Measurements from ENCODE around the gene PICK1.

DNA sequence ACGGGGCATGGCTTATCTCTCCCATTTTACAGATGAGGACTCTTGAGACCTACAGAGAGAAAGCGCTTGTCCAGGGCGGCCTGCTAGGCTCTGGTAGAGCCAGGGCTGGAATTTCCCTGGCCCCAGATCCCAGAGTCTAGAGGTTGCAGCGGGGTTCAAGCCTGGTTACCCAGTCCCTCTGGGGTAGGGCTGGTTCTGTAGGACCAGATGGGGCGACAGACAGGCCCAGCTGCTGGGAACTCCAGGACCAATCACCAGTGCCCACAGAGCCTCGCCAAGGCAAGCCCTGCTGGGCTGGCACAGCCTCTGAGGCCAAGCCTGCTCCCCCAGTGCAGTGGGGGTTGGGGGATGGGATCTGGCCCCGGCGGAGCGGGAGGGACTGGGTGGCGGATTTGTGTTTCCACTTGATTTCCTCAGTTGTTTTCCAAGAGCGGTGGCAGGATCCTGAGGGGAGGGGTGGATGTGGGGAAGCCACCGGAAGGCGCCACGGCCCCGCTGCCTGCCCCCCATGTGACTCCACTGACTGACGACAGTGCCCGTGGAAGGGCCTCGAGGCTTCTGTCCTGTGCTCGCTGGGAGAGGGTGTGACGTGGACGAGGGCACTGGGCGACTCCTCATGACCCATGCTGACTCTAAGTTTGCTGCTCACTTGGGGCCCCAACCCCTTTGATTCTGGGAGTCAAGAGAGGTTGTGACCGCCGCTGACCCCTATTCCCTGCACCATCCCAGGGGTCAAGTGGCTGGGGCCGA, 23.8 kb upstream of the PICK1 start:
- PRO-cap = no peak

DNA sequence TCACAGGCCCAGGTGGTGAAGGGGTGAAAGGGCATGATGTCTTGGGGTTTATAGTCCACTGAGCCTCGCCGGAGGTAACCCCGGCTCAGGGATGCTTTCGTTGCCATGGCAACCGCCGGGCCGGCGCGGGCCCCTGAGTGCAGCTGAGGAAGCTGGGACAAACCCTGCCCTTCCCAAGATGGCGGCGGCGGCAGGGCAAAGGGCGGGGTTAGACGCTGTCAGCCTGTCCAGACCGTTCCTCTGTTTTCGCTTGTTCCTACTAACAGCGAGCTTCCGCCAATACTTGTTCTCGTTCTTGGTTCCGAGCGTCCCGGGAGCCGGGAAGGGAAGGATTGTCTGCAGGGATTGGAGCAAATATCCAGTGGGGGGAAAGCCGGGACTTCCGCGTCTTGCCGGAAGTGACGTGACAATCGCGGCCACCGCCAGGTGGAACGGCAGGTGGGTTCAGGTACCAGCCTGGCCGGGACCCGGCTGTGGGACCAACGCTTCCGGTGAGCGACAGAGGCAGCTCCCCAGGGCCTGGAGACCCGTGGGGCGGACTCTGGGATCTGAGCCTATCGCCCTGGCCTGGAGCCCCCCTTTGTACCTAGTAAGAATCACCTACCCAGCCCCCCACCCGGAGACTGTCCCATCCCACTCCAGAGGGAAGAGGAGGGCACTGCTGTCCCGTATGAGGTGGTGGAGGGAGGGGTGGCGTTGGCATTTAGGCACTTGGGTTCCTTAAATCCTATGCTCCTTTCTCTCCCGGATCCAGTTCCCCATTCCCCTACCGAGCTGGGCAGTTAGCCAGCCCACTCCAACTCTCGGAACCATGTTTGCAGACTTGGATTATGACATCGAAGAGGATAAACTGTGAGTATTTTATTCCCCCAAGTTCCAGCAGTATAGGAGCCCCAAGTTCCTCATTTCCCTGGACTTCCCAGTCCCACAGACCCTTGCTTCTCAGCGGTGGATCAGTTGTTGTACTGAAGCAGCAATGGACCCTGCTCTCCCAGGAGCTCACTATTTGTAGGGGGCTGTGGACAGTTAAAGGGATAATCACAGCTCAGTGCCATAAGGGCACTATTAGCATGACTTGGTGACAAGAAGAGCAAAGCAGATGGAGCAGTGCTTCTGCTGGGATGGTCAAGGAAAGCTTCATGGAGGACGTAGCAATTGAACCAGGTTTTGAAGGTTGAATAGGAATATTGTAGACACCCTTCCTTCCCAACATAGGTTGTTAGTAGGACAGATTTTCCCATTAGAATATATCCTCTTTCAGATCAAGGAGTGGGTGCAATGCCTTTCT, at the start of gene PICK1:
Gene PICK1 (plus strand): TSS at position 406 of the 1,288 bp plus-strand sequence.
- PRO-cap = bidirectional peak, plus-strand start at position 176 of the sequence, minus-strand start at position 166 of the sequence; bidirectional peak, plus-strand start at position 409 of the sequence, minus-strand start at position 330 of the sequence

DNA sequence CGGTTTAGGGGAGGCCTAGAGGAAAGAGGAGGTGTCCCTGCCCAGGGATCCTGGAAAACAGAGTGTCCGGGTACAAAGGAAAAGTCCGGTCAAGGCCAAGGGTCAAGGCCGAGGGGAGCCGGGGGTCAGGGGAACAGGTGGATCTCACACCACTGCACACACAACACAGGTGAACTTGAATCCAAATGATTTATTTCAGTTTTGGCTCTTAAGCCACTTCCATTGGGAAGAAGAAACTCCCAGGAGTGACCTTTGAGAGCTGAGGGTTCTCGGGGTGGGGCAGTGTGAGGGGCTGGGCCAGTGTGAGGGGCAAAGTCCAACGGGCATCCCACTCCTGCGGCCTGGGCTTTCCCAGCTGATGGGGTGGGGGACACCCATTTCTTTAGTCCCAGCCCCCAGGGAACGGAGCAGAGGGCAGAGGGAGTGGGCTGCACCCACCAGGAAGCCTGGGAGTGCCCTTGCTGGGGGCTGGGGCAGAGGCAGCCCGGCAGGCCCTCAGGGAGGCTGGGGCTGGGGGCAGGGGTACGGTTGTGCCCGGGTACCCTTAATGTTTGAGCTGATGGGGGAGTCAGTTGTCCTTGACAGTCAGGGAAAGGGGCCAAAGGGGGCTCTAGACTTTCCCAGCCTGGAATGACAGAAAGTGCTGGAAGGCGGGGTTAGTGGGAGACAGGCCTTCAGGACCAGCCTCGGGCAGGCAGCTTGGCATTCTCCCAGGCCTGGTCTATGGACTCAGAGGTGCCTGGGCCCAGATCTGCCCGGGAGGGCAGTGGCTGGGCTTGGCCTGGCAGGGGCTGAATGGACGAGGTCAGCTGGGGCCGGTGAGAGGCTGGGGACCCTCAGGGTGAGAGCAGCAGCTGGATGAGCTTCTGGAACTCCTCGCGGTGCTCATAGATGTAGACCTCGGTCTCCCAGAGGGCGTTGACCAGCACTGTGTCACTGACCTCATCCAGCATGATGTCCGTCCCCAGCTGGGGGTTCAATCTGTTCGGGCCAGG, 1.1 kb upstream of the BAIAP2L2 start:
- PRO-cap = no peak

GRCh38 chr22:38203936-38204132, 2.0 kb downstream of the MAFF start:
- PRO-cap = no peak

DNA sequence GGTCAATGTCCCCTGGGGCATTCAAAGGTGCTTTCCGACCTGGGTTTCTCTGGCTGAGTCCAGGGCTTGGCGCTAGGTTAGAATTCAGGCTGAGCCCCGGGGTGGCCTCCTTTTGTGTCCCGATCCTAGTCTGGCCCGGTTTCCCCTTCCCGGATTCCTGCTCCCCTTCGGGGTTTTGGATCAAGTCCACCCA, 12.2 kb downstream of the MAFF start:
- PRO-cap = no peak

- PRO-cap = no peak
Observed at GRCh38 chr22:38236739-38237574, 35.2 kb downstream of the MAFF start.

DNA sequence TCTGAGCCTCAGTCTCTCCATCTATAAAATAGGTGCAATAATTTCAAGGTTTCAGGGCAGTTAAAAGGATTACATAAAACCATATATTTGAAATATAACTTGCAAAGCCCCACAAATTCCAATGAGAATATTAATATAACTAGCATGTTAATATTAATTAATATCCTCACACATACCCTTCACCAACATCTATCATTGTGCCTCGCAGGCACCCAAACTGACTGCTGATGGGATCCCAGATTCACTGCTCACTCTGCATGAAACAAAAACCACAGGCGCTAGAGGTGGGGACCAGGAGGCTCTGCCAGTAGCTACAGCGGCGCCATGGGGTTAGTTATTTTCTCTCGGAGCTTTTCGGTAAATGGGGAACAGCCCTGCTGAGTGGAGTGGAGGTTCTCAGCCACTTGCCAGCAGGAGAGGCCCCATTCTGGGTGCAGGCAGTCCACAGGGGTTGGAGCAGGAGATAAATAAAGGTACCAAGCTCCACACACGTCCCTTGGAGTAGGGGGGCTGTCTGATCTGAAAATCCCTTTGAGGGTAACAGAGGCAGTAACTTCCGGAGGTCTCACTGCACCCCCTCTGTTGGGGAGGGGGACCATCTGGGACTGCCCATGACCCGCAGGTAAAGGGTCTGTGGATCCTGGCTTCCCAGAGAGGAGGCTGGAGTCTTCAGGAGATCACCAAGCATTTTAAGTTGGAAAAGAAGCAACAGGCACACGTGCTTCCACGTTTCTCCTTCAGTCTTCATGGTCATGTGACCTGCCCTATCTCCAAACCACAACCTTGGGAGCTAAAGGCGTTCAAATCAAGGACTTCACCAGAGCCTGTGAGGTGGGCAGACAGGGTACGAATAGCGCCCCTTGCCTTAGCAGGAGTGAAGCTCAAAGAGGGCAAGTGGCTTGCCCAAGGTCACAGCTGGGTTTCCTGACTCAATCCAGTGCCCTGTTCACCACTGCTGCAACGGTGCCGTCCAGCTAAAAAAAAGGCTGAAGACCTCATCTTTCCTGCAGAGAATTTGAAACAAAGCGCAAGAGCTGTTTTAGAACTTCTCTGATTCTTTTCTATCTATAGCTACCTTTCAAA, 6.9 kb downstream of the TMEM184B start:
- PRO-cap = no peak

DNA sequence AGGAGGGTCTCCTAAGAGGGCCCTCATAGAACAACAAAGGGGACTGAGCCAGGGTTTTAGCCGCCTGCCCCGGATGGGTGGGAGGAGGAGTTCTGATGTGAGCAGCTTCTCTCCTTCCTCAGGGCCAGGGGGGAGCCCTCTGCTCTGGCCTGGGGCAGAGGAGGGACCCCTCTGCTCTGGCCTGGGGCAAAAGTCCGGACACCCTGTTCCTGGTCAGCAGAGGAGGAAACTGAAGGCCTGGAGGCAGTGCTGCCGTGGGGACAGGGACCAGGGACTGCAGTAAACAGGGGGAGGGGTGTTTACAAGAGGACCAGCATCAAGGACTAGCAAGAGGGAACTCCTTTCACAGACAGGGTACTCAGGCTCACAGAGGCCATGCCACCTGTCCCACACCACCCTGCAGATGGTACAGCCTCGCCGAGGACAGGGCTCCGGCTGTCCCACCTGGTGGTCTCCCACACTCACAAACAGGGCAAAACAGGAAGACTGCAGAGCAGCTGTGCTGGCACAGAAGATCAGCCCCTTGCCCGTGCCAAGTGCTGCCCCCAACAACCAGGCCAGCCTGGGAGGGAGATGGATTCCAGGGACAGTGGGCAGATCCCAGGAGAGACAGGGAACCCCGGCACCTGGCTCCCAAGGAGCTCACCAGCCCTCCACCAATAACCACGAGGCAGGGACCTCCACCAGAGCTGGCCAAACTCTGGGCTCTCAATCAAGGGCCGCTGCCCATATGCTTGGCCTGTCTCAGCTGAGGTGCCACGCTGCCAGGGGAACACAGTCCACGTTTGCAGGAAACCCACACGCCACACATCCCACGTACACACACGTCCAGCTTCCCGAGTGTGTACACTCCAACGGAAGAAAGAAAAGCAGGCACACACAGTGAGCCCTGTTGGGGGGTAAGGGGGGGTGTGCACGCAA, 2.2 kb downstream of the CSNK1E start:
- PRO-cap = no peak

GRCh38 chr22:38315655-38316086, 1.6 kb downstream of the CSNK1E start:
- PRO-cap = no peak

GRCh38 chr22:38423840-38424669, 30.9 kb downstream of the KCNJ4 start:
- PRO-cap = no peak

DNA sequence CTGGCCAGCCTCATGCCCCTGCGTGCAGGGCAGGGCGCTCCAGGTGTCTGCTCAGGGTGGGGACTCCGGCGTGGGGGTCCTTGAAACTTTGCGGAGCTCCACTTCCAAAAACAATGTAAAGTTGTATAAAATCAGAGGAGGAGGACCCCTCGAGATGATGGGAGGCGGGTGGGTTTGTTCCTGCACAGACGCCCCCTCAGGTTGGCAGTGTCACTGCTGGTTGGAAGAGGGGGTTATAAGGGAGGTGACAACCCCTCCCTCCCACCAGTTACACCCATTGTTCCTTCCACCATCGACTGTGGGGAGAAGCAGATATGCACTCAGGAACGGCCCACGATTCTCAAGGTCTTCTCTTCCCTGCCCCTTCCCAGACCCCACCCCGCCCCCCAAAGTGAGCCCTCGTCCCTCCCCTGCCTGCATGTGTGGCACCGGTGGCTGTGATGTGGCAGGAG, 493 bp downstream of the KDELR3 start:
- PRO-cap = unidirectional peak, minus-strand start at position 209 of the sequence

DNA sequence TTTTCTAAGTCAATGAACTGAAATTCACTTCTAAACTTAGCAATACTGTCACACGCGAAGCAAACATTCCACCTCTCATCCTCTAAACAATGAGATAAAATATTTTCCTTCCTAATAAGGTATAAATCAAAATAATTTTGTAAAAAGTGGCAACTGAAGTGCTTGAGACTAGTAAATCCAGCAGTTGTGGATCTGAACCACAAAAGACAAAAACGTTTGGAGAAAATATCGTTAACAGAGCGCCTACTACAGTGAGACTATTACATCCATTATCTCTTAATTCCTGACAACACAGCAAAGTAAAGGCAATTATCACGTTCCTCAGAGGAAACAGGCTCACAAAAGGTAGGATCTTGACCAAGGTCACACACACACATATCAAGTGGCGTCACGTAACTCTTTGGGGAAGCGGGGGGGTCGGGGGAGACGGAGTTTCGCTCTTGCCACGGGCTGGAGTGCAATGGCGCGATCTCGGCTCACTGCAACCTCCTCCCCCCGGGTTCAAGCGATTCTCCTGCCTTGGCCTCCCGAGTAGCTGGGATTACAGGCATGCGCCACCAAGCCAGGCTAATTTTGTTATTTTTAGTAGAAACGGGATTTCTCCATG, 1.5 kb downstream of the DDX17 start:
- PRO-cap = unidirectional peak, plus-strand start at position 425 of the sequence

- PRO-cap = bidirectional peak, plus-strand start at chr22:38506894, minus-strand start at chr22:38506908
Observed at GRCh38 chr22:38506737-38507150, 633 bp upstream of the DDX17 start.

DNA sequence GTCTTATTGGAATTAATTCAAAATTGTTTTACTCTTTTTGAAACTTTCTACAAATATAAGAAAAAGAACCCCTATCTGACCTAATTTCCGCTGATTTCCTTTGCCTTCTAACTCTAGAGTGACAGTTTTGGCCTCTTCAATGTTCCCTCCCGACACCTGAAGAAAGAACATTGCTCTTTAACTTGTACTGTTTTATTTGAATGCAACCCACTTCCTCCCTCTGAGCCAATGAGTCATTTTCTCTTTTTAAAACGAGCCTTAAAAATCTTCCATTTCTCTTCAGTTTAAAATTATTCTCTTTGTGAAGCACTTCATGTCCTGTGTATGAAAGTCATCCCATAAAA, 25.7 kb upstream of the DDX17 start:
- PRO-cap = no peak

DNA sequence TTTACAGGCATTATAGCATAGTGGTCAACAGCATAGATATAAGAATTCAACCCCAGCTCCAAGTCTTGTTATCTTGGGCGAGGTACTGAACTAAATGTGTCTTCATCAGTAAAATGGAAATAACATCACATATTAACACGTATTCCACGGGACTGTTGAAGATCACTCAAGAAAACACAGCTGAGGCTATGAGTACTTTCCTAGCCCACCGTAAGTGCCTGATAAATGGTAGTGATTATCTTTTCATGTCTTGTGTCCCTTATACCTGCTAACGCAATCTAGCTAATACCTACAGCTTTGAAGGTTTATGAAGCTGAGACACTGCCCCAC, 1.4 kb downstream of the JOSD1 start:
- PRO-cap = no peak

DNA sequence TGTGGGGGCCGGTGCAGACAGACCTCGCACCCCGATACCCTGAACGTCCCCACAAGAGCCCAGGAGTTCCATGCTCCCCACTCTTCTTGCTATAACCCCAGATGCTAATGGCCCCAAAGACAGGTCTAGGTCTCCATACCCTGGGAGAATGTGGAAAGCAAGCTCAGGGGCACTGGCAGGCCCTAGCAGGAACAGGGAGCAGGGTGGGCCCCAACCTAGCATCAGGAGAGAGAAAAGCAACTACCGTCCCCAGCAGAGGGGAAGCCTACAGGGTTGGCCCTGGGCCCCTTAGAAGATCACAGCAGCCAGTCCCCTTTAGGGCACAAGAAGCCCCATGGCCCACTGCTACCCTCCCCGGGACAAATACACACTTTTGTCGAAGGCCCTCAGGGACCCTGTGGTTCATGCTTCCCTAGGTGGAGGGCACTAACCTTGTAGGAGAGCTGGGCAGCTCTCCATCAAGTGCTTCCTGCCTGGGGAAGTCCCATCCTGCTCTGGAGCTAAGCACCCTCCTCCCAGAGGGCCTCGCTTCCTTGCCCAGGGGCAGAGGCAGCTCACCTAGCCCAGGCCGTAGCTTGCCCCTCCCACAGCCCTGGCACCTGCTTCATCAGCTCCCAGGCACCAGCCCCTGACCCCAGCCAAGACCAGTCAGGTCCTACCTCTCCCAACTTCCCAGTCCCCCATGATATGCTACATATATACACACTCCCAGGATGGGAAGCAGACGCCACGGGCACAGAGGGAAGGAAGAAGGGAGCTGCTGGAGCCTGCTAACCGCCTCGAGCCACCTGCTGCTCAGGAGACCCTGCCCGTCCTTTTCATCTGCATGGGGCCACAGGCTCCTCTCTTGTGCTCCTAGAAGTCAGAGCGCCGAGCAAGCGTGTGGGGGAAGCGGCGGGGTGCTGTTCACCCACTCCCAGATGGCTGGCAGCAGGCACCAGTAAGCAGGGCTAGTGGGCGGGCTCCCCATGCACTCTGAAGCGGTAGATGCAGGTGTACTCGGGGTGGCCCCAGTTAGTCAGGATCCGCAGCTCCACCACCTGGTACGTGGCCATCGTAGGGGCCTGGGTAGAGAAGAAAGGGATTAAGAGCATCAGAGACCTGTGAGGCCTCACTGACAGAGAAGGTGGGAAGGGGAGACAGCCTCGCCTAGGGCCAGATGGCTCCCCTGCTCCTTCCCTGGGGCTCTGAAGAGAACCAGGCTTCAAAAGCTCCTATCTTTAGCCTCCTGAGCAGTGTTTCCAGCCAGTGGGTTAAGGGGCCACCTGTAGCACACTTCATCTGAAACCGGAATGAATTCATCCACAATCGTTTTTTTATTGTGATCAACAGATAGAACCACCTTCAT, 20.0 kb downstream of the SUN2 start:
- PRO-cap = no peak

DNA sequence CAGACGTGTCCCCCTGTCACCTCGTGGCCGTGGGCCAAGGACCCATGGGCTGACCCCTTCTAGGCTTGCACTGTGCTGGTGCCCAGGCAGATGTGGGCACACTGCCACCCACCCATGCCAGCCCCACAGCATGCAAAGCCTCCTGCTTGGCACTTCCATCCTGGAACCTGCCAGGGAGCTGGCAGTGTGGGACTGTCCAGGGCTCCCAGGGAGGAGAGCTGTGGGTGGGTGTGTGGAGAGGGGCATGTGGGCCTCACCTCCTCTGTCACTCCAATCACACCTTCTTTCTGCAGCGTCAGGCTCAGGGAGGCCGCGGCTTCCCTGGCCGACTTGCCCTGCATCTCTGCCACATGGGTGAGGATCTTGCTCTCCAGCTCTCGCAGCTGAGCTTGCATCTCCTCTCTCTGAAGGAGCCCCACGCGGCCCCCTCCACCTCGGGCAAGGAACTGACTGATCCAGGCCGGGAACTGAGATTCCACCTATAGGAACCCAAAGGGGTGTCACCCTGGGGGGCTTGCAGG, 16.3 kb downstream of the SUN2 start:
- PRO-cap = no peak

DNA sequence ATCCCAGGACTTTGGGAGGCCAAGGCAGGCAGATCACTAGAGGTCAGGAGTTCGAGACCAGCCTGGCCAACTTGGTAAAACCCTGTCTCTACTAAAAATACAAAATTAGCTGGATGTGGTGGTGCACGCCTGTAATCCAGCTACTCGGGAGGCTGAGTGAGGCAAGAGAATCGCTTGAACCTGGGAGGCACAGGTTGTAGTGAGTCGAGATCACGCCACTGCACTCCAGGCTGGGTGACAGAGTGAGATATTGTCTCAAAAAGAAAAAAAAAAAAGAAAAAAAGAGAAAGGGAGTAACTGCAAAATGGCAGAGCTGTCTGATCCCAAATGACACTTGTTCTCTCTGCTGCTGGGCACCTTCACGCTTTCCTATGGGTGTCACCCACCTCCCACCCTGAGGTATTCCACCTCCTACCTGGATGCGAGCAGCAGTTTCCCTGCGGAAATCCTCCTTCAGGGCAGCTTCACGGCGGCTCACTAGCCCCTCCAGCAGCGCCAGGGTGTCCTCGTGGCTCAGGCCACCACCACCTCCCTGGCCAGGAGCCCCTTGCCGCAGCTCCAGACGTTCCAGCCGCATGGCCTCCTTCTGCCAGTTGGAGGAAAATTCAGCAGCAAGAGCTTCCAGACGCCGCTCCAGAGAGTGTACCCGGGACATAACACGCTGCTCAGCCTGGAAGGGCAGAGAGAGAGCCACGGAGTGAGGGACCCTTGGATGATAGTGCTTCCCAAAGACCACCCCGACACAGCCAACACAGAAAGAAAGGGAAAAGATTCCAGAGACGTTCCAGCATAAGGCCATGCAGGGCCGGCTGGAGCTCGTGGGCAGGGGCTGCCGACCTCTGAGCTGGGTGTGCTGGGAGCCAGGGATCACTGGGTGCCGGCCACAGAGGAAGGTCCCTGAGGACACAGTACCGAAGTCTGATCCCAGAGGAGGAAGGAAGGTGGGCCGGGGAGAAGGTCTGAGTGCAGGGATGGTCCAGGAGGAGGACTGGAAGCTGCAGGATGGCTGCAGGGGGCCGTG, 13.6 kb downstream of the SUN2 start:
- PRO-cap = no peak

DNA sequence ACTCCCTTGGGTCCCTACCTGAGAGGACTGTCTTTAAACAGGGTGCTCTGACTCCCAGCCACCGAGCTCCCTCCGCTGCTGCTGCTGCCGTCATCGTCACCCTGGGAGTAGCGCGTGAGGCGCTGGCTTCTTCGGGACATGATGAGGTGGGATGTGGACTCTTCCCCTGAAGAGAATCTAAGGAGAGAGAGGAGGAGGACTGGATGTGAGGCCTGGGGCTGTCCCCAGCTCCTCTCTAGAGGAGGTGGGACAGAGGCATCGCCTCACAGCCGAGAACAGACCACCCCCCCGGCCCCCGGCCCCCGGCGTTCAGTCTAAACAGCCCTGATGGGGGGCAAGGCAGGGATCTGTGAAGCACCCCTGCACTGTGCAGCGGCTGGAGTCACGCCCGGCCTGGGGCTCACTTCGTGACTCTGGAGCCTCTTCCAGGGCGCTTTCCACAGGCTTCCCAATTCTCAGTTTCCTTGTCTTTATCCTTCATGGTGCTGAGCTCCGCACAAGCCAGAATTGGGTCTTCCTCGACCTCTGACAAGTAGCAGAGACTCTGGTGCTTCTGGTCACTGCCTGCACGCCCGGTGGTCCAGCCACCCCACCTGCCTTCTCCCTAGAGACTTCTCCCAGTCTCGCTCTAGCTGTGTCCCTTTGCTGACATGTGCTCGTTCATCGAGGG, 3.2 kb downstream of the SUN2 start:
- PRO-cap = no peak

DNA sequence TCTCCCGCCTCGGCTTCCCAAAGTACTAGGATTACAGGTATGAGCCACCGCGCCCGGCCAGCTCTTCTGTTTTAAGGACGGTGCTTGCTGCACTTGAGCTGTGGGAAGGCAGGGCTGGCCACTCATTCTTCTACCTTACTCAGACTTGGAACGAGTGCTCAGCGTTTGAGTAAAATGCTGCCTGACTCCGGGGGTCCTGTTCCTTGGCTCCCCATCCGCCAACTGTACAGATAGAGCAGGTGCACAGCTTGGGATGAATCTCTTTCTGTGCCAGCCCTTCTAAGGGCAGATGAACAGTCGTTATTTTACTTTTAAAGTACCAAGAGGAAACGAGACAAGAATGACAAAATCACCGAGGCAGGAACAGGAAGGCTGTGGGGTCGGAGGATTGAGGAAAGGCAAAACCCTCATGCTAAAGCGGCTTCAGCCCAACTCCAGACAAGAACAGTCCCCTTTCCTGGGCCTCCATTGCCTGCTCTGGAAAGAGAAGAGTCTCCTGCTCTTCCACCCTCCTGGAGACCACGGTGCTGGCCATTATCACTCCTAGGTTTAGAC, 978 bp upstream of the SUN2 start:
- PRO-cap = no peak

Data from A673 (cell line).